ENCODE data around the gene NT5C1A.

DNA sequence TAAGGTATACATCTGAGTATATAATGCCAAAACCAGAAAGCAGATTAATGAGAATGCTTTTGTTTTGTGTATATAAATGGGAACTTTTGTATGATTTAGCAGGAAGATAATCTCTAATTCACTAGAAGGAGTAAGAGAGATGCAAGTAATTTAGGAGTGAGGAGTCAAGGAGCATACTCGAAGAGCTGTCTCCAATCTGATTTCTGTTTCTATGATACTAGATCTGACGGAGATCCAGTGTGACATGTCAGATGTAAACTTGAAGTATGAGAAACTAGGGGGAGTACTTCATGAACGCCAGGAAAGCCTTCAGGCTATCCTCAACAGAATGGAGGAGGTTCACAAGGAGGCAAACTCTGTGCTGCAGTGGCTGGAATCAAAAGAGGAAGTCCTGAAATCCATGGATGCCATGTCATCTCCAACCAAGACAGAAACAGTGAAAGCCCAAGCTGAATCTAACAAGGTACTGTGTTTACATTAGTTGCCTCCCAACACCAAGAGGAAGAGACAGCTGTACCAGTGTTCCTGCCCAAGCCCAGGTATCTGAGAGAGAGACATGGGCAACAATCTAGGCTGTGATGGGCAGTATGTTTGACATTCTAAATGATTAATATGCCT, 112.3 kb upstream of the BMP8A start:
- PRO-cap = no peak

- PRO-cap = no peak
Observed at GRCh38 chr1:39391754-39392637, 99.4 kb upstream of the BMP8A start.

GRCh38 chr1:39447540-39448014, 43.9 kb upstream of the BMP8A start:
- PRO-cap = no peak

DNA sequence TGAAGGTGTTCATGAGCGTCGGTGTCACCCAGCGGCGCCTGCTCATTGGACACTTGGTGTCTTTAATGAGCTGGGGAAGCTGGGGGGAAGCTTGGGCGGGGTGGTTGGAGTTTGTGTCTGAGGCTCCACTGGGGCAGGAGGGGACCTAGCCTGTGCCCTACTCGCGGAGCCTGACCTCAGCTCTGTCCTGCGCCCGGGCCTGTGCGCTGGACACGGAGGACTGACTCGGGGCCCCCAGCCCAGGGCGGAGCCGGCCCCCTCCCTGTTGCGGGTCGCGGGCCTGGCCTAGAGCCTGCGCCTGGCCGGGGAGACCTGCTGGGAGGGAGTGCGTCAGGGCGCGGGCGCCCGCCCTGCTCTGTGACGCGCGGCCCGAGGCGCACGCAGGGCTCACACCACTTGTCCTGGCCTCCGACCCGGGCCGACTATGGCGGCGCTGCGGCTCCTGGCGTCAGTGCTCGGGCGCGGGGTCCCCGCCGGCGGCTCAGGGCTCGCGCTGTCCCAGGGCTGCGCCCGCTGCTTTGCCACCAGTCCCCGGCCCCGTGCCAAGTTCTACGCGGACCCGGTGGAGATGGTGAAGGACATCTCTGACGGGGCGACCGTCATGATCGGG, 23.2 kb downstream of the BMP8A start:
- PRO-cap = no peak

- PRO-cap = no peak
Observed at GRCh38 chr1:39564873-39565354, 11.7 kb downstream of the PABPC4 start.

DNA sequence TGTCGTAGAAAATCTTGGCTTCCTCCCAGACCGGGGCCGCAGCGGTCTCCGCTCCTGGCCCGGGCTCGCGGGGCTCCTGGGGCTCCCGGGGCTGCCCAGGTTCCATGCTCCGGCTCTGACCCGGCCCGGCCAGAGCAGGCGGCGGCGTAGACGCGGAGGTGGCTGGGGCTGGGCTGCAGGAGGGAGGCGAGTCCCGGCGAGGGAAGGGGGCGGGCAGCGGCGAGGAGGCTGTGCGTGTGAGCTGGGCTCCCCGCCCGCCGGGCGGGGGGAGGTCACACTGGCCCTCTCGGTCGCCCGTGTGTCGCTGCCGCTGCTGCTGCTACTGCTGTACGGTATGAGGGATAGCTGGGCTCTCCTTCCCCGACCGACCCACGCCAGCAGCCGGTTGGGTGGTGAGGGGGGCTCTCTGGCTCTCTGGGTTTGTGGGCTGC, at the start of gene NT5C1A:
TSS of gene NT5C1A (minus strand) at position 175 of the 431 bp plus-strand sequence.
- PRO-cap = no peak

DNA sequence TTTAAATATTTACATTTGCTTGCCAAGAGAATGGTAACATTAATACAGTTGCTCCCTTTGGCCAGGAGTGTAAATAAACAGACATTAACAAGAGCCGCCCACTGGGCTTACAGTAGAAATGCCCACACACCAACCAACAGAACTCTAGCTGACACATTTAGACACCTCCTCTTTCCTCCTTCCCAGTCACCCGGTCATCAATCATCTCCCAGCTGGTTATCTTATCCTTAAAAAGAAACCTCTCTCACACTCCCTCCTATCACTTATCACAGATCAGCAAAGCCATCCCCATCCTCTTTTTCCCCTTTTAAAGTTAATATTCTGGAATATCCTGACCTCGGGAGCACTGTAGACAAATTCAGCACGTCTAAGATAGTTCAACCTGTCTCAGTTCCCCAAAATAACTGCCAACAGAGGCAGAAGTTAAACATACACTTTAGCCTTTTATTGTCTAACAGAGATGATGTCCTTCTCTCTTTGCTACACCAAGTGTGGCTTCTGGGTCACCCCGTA, 9.0 kb downstream of the MYCL start:
- PRO-cap = no peak

GRCh38 chr1:39927449-39928025, 25.8 kb upstream of the MYCL start:
- PRO-cap = no peak

DNA sequence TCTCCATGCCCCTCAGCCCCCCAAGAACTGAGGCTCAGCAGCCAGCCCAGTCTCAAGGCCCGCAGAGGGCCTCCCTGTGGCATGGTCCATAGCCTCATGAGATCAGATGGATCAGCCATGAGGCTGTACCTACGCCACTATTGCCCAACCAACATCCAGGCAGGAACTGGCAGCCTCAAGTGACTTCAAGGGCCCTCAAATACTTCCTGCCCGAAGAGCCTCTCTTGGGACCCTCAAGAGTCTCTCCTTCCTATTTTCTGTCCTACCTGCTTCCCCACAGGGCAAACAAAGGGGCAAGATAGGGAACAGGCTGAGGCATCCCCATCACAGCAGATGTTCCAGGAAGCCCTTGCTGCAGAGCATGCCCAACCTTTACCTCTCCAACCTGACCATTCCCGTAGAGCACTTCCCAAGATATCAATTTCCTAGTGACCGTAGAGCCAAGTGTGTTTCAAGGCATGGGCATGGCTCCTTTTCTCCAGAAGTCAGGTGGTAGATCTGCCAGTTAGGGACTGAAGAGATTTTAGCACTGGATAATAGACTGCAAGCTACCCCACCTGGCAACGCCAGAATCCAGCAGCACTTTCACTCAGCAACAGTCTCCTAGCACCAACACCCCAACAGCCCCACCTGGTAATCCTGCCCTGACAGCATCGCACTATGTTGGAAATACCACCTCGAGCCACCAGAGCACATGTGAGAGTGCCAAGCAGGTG, 13.8 kb upstream of the MFSD2A start:
- PRO-cap = no peak

DNA sequence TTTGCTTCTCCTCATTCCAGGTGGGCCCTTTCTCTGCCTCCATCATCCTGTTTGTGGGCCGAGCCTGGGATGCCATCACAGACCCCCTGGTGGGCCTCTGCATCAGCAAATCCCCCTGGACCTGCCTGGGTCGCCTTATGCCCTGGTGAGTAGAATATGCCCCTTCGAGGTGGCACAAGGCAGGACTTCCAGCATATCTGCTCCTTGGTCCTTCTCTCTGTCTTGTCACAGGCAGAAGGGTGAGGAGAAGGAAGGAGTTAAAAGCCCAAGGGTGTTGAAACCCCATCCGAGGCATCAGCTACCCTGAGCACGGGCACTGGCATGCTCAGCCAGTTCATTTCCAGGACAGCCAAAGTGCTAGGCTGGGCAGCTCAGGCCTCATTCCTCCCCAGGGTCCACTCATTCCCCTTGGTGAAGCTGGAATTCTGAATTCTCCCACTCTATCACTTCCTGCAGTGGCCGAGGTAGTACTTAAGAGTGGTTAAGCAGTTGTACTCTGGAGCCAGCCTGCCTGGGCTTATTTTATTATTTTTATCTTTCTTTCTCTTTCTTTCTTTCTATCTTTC, 3.8 kb downstream of the MFSD2A start:
- PRO-cap = no peak

GRCh38 chr1:40067561-40068135, 27.1 kb downstream of the CAP1 start:
- PRO-cap = no peak

DNA sequence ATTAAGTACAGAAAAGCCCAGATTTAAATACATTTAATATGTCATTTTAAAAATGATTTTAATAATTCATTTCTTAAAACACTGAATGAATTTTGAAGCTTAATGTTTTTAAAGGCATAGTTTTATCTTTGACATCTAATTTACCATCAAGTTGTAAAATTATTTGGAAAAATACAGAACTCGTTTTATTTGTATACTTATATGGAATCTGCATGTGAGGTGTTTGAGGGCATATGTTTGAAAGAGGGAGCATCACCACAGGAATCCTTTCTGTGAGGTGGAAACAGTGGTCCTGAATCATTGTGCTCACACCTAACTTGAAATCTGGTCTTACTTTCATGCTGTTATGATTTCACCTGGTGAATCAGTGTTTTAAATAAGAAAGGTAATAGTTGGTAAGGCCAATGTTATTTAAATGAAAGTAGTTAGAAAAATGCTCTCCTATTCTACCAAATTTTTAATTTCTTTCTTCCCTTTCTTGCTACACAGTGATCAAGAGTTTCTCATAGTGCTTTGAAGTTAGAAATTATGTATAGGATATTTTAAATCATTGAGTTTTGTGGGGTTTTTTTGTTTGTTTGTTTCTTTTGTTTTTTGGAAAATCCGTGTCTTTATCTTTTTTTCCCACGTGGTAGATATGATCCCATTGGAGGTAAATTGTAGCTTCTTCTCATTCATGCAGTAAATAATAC, 24.2 kb downstream of the COL9A2 start:
- PRO-cap = no peak

- PRO-cap = no peak
Observed at GRCh38 chr1:40387255-40387971, 13.9 kb downstream of the SMAP2 start.

GRCh38 chr1:40394472-40395184, 21.1 kb downstream of the SMAP2 start:
- PRO-cap = no peak

GRCh38 chr1:40708531-40709917, 17.5 kb downstream of the NFYC start:
- PRO-cap = bidirectional peak, plus-strand start at chr1:40709366, minus-strand start at chr1:40709193; bidirectional peak, plus-strand start at chr1:40709788, minus-strand start at chr1:40709754

DNA sequence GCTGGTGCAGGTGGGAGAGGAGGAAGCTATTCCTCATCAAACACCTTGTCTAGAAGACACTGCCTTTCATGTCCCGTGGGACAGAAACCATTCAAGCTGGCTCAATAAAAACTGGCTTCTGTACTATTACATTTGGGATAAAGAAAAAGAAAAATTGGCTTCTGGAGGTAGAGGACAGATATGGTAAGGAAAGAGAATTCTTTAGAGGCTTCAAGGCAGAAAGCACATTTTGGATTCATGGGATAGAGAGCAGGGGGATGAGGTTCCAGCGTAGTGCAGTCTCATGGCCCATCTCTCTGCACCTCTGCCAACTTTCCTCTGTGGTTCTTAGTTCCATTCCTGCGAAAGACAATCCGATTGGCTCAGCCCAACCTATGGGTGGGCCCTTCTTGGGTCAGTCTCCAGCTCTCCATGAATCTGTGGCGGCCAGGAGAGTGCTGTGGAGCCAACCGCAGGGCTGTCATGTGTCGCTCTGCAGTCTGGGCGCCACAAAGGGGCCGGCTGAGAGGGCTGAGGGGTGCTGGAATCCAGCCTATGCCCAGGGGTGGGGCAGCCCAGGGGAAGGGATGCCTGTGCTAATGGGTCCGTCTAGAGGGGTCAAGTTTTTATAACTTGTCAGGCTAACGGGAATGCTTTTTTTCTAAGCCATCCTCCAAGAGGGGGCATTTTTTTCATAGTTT, 23.1 kb downstream of the KCNQ4 start:
- PRO-cap = no peak

GRCh38 chr1:40944871-40945644, 34.4 kb upstream of the CTPS1 start:
- PRO-cap = no peak

- PRO-cap = no peak
Observed at GRCh38 chr1:40987118-40987883, 7.8 kb downstream of the CTPS1 start.

DNA sequence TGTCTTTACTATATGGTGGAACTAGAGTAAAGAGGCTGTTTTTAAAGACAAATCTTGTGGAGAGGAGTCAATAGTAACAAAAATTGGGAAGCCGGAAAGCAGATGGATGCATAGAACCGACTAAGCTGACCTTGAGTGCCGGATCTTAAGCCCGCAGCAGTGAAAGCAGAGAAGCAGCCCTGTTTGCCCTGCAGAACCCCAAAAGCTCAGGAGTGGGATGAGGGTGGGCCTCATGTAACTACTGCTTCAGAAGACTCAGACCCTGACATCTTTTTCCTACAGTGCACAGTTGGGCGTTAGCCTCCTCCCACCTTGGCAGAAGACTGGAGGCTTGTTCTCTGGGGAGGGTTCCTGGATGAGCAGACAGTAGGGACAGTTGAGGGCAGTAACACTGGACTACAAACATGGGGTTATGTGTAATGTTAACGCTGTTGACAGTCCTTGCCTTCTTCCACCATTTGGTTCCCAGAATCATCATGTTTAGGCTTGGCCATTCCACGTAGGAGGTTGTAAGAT, 9.5 kb downstream of the CTPS1 start:
- PRO-cap = no peak

GRCh38 chr1:41113154-41113584, 91.6 kb upstream of the SLFNL1 start:
- PRO-cap = no peak

All from progenitor cell of endocrine pancreas (in vitro differentiated cells).